Non-pigmented ciliary epithelial cell (primary cell): ENCODE measurements around the genes NDUFA13, CILP2 and ZNF506.

GRCh38 chr19:19412601-19413449 is 7.3 kb downstream of the GATAD2A start:
- RRBS: no CpG with 5 or more reads among the region's 15 CpGs

GRCh38 chr19:19464404-19464770 is 51.0 kb downstream of the TSSK6 start:
- RRBS: no CpG with 5 or more reads among the region's 7 CpGs

DNA sequence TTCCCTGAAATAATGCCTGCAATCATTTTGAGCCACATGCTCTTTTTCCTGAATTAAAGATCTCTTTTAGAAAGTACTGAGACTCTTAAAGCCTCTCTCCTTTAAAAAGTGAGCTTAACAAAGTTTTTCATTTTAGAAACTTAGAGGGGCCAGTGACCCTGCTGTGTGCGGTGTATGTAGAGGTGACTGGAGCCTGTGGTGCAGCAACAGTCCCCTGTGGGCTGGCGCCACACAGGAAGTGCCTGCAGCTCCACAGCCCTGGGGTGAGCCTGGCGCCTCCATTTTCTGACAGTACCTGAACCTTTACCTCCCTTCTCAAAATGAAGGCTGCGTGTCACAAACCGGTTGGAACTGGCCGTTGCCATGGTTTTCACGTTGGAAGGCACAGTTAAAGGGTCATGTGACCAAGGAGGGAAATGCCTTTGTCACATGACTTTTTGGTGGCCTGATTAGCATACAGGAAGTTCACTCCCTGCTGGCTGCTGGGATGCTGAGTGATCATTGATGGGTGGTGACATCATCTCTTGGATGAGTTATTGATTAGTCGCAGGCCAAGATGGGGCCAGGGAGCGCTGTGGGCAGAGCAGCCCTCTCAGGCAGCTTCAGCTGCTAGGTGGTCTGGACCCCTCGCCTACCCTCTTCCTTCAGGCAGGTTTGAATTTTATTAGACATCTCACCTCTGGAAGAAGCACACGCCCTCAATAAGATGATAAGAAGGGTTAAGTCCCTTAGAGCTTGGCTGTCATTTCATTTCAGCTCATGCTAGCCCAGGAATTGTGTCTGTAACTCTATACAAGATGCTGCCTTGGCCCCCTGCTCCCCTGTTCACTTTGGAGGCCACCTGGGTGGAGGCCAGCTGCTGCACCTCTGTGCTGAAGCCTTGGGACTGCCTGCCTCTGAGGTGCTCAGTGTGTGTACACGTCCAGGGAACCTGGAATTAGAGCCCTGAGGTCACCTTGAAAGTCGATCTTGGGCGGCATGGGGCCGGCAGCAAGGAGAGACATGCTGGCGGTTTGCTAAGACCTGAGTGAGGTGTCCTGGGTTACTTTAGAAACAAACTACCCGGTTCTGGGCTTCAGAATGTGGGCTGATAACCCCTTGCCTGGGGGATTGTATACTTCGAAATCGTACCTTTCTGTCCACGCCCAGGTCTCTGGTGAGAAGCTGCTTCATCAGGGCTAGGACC is 25.9 kb downstream of the TSSK6 start:
- RRBS: 26% methylated on average over 3 of the region's 20 CpGs

DNA sequence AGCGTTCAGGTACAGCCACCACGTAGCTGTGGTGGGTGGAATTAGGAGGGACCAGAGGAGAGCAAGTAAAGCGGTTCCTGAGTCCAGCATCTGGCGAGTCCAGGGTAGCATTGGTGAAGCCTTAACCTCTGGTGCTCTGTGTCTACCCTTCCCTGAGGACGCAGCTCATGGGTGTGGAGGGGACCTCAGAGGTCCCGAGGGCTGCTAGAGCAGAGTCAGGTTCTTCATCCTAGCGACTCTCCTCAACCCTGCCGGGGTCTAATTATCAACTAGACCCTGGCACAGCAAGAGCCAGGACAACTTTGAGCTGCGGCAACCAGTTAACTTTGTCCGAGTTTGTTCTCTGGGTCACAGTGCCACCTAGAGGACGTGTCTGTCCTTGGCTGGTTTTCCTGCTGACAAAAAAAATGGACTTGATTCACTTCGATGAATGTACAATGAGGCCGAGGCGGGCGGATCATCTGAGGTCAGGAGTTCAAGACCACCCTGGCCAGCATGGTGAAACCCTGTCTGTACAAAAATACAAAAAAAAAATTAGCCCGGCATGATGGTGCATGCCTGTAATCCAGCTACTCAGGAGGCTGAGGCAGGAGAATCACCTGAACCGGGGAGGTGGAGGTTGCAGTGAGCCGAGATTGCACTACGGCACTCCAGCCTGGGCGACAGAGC is 25.0 kb downstream of the TSSK6 start:
- RRBS: 14% methylated on average over 1 of the region's 20 CpGs

- RRBS: 2% methylated on average over 32 of the region's 55 CpGs
Measured at GRCh38 chr19:19515858-19516588, at the start of gene NDUFA13. Gene NDUFA13 (plus strand): TSS chr19:19516225.

DNA sequence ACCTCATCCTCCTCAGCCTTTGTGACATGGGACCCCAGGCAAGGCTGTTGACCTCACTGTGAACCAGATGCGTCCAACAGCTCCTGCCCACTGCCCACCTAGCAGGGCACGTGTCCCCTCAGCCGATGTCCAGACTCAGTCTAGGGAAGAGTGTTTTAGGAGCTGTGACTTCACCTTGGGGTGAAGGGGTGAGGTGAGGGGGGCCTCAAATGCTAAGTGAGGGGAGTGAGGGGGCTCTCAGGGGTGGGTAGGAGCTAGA is 778 bp downstream of the YJEFN3 start:
- RRBS: no CpG with 5 or more reads among the region's 3 CpGs

- RRBS: 2% methylated on average over 6 of the region's 57 CpGs
Measured at GRCh38 chr19:19537623-19538544, at the start of gene CILP2. Gene CILP2 (plus strand): TSS chr19:19538265.

DNA sequence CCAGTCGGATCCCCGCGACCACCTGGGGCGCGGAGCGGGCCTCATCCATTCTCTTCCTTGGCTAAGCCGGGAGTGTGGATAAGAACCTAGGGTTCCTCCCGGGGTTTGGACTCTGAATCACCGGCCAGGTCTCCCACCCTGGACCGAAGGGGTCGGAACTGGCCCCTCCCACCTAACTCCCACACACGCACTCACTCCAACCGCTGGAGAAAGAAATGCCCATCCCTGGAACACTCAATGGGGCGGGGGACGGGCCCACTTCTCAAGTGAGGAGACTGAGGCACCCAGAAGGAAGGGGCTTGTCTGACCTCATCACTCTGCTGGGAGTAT is 445 bp downstream of the CILP2 start:
- RRBS: 2% methylated on average over 4 of the region's 15 CpGs

- RRBS: 35% methylated on average over 11 of the region's 23 CpGs
Measured at GRCh38 chr19:19546689-19547343, 8.8 kb downstream of the CILP2 start.

GRCh38 chr19:19629972-19631035 is 2.3 kb upstream of the LPAR2 start:
- RRBS: 91% methylated on average over 4 of the region's 22 CpGs

- RRBS: 93% methylated on average over 4 of the region's 10 CpGs
Measured at GRCh38 chr19:19650465-19651051, 7.1 kb upstream of the GMIP start.

DNA sequence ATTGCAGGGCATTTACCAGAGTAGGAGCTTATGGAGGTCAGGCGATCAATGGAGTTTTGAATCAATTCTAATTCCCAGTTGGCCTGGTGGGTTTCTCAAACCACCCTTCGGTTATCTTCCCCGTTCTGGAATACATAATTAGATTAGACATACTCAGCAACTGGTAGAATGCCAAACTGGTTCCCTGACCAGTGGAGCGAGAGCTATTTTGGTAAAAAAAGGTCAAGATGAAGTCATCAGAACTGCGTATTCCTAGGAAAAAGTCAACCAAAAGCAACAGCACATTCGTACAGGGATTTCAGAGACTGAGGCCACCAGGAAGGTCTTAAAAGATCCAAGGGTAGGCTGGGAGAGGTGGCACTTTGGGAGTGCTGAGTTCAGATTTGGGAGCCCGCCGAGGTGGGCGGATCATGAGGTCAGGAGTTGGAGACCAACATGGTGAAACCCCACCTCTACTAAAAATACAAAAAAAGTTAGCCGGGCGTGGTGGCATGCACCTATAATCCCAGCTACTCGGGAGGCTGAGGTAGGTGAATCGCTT is 29.7 kb upstream of the ZNF14 start:
- RRBS: no CpG with 5 or more reads among the region's 13 CpGs

DNA sequence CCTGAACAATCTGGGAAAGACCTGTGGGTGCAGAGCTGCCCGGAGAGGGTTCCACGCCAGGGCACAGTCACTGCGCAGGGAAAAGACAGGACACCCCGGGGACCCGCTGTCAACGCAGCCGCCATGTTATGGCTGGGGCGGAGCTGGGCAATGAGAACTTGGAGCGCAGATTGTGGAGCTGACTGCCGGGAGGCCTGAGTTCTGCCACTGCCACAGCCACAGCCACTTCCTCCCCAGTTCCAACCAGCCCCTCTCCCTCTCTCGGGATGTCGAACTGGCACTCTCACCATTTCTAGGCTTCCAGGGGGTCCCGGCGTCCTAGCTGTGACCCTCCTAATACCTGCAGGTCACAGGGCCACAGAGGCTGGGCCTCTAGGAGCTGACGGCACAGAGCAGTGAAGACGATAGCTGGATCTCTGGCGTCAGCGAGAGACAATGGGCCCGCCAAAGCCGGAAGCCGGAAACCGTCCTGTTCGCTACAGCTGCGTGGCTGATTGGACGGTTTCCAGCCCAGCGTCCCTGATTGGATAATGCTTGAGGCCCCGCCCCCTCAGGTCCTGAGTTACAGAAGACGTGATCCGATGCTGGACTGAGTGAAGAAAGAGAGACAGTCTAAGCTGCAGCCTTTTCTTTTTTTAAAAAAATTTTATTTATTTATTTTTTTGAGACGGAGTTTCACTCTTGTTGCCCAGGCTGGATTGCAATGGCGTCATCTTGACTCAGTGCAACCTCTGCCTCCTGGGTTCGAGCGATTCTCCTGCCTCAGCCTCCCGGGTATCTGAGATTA is at the start of gene ZNF506:
TSS of gene ZNF506 (minus strand) at position 437 of the 787 bp plus-strand sequence.
- RRBS: 1% methylated on average over 4 of the region's 34 CpGs

DNA sequence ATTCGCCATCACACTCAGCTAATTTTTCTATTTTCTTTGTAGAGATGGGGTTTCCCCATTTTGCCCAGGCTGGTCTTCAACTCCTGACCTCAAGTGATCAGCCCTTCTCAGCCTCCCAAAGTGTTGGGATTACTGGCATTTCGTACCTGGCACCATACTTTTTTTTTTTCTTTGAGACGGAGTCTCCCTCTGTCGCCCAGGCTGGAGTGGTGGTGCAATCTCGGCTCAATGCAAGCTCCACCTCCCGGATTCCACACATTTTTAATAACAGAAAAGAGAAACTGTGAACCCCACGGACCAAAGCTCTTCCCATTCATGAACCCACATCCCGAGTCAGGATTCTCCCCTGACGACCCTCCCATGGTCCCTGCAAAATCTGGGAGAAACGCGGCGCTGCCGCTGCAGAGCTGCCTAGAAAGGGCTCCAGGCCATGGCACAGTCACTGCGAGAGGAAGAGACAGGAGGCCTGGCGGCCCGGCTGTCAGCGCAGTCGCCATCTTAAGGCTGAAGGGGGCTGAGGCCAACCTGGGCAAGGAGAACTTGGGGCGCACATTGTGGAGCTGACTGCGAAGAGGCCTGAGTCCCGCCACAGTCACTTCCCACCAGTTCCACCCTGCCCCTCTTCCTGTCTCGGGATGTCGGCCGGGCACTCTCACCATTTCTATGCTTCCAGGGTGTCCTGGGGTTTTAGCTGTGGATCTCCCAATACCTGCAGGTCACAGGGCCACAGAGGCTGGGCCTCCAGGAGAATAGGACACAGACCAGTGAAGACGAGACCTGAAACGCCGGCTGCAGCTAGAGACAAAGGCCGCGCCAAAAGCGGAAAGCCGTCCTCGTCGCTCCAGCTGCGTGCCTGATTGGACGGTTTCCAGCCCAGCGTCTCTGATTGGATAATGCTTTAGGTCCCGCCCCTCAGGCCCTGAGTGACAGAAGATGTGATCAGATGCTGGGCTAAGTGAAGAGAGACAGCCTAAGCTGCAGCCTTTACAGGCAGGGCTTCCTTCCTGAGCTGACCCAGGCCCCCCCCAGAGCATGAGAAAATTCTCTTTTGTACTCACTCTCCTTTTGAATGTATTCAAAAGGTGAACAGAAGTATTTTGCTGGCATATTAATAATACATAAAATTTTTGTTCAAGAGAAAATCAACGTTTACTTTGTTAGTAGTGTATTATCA is 71.0 kb downstream of the ZNF486 start:
- RRBS: no CpG with 5 or more reads among the region's 38 CpGs

GRCh38 chr19:20321023-20321630 is 154.1 kb downstream of the ZNF486 start:
- RRBS: no CpG with 5 or more reads among the region's 4 CpGs

- RRBS: no CpG with 5 or more reads among the region's 8 CpGs
Measured at GRCh38 chr19:20357876-20358442, 190.9 kb downstream of the ZNF486 start.

GRCh38 chr19:20472747-20473157 is 92.8 kb downstream of the ZNF737 start:
- RRBS: no CpG with 5 or more reads among the region's 5 CpGs

GRCh38 chr19:20749912-20750528 is 26.1 kb upstream of the ZNF66 start:
- RRBS: no CpG with 5 or more reads among the region's 13 CpGs

DNA sequence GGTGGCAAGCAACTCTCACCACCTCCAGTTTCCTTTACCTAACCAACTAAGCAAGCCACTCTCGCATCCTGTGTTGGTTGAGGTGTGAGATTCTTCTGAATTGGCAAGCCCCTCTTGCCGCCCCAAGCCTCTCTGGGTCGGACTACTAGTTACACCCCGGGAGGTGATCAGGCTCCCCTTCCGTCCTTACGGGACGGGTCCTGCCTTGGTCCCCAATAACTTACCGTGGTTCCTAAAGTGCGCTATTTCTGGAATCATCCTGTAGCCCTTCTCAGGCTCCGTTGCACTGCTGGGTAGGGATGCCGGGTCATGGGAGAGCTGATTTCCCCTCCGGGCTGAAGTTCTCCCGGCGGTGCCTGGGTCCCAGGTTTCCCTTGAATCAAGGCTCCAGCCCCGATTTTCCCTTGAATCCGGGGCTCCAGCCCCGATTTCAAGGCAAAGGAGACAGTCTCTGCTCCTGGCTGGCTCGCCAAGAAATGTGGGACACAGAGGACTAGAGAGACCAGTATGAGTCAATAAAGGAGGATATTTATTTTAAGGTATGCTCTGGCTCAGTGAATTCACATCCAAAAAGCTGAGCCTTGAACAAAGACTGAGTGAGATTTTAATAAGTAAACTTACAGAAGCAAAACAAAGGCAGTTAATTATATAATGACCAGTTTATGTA is 43.4 kb downstream of the ZNF493 start:
- RRBS: 92% methylated on average over 4 of the region's 18 CpGs

- RRBS: no CpG with 5 or more reads among the region's 47 CpGs
Measured at GRCh38 chr19:21483492-21484186, 21.8 kb upstream of the ZNF429 start.